Epithelial cell of proximal tubule (primary cell): ENCODE measurements around a stretch of chr1.

GRCh38 chr1:234771605-234772251 lies 161.8 kb upstream of the IRF2BP2 start:
- RAMPAGE, long total RNA: no peak
- RRBS: no CpG with 5 or more reads among the region's 9 CpGs

GRCh38 chr1:234775467-234776157 lies 165.6 kb upstream of the IRF2BP2 start:
- RAMPAGE, long total RNA: no peak
- RRBS: no CpG with 5 or more reads among the region's 12 CpGs

- RAMPAGE, long total RNA: no peak
- RRBS: no CpG with 5 or more reads among the region's 5 CpGs
Measured at GRCh38 chr1:234849061-234849628, 239.2 kb upstream of the IRF2BP2 start.

- RAMPAGE, long total RNA: no peak
- RRBS: no CpG with 5 or more reads among the region's 8 CpGs
Measured at GRCh38 chr1:234851377-234852238, 241.6 kb upstream of the IRF2BP2 start.

DNA sequence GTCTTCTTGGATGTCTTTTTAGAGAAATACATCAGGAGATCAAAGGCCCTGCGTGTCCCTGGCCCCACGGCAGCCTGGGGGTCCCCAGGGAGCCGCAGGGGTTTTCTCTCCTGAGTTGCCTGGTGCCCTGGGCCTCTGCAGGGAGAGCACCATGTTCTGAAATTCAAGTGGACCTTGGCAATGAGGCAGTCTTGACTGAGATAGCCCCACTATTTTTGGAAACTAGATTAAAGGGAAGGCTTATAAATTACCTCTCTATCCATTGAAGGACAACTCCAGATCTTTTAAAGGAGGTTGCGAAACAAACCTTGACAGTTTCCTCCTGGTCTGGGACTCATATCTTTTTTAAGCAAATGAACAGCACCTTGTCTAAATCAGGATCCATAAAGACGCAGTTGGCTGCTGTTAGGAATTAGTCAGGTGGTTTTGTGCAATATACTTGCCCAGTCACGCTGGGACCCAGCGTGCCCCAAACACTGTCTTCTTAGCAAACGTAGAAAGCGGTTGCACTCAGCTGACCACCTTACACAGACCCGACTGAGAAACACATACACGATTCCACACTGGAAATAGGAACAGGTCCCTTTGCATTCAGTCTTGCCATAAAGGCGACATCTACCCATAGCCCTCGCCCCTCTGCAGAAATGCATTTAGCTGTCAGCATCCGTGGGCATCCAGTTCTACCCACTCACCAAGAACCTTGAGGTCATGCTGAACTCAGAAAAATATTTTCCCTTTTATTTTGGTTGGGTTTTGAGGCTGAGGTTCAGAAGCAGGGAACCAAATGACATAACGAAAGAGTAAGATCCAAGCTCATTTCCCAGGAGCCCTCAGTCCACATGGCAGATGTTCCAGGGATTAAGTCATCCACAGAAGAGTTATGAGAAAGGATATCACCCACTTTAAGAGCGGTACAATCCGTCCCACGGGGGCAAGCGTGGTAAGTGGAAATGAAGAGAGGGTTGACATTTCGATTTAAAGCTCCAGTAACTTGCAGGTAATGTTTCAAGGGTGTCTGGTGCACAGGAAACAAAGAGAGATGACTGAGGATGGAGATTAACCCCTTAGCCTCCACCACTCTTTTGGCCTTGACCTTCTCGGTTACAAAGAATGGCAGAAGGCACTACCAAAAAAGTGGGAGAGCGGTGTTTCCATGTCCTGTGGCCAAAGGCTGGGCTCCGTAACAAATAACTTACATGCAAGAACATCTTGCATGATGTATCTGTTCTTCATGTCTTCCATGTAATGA lies 241.9 kb downstream of the TOMM20 start:
- RAMPAGE, long total RNA: no peak
- RRBS: no CpG with 5 or more reads among the region's 23 CpGs

DNA sequence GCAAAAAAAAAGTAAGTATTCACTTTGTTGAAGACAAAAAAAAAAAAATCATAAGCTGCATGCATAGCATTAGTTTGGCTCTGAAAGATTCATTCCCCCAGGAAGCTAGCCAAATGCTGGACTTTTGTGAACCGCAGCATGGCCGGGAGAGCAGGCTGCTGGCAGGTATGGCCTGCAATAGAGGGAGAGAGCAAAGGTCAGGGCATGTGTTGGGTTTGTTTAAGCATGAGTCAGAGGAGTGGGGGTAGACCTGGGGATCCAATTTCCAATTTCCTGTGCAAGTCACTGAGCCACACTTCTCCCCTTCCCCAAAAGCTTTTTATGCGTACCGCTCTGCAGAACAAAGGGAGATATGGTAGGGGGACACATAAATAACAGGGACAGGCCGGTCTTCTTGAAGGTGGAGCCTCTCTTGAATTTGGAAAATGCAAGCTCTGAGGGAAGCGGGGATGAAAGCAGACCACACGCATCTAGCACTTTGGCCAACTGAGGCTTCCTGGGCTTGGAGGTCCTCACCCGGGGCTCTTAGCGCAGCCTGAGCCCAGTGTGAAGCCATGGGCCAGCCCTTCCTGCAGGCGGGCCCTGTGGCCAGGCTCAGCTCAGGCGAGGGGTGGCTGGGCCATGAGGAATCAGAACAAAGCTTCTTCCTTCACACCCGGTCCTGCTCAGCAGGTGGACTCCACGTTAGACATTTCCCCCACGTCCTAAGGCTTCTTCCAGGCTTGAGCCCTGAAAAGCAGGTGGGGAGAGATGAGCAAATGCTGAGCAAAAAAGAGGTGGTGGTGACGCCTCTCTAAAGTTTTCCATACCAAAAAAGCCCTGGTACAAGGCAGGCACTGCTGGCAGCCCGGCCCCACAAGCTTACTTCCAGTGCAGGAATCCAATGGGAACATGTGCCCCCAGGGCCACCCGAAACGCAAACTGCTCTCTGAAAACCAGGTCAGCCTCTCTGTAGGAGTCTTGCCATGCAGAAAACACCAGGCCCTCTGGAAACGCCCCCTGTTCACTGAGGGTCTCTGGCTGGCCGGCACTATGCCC lies 171.0 kb downstream of the TOMM20 start:
- RAMPAGE, long total RNA: no peak
- RRBS: no CpG with 5 or more reads among the region's 20 CpGs

DNA sequence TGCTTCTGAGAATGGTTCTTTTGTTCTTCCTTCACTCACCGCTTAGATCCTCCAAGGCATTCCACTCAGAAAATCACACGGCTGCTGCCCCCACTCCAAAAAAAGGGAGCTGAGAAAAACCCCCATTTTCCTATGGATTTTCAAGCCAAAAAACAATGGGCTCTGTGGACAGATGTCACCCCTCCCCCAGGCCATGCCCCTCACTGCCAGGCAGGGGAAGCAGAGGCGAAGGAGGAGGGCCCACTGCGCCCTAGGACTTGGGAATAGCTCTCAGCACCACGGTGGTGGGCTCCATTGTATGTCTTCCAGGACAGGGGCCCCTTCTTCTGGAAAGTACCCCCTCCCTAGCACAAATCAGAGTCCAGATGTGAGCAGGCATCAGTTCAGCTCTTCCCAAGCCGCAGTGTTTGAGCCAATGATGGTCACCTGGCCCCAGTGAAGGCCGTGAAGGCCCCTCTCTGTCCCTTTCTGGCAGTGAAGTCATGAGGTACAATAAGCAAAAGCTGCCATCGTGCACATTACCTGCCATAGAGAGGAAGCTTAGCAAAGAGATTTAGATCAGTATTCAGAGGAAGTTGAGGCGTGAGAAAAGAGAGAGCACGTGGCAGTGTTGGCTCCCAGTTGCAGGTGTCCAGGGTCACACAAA lies 149.2 kb downstream of the TOMM20 start:
- RAMPAGE, long total RNA: no peak
- RRBS: no CpG with 5 or more reads among the region's 10 CpGs

- RAMPAGE, long total RNA: no peak
- RRBS: no CpG with 5 or more reads among the region's 3 CpGs
Measured at GRCh38 chr1:234980413-234980699, 148.3 kb downstream of the TOMM20 start.

DNA sequence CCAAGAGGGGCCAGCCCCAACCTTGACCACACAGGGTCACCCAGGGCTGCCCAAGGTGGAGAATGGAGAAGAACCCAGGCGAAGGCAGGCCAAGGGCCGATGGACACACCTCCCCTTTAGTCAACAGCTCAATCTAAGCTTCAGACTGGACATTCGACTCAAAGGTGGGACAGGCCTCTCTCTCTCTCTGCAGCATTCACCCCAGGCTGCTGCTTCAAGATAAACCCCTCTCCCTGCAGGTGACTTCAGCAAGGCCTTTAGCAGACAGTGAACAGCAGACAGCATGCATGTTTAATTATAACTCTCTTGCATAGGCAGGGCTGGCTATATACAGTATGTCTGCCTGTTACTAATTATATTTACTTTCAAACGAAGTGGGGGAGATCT lies 54.3 kb downstream of the TOMM20 start:
- RAMPAGE, long total RNA: no peak
- RRBS: no CpG with 5 or more reads among the region's 4 CpGs

DNA sequence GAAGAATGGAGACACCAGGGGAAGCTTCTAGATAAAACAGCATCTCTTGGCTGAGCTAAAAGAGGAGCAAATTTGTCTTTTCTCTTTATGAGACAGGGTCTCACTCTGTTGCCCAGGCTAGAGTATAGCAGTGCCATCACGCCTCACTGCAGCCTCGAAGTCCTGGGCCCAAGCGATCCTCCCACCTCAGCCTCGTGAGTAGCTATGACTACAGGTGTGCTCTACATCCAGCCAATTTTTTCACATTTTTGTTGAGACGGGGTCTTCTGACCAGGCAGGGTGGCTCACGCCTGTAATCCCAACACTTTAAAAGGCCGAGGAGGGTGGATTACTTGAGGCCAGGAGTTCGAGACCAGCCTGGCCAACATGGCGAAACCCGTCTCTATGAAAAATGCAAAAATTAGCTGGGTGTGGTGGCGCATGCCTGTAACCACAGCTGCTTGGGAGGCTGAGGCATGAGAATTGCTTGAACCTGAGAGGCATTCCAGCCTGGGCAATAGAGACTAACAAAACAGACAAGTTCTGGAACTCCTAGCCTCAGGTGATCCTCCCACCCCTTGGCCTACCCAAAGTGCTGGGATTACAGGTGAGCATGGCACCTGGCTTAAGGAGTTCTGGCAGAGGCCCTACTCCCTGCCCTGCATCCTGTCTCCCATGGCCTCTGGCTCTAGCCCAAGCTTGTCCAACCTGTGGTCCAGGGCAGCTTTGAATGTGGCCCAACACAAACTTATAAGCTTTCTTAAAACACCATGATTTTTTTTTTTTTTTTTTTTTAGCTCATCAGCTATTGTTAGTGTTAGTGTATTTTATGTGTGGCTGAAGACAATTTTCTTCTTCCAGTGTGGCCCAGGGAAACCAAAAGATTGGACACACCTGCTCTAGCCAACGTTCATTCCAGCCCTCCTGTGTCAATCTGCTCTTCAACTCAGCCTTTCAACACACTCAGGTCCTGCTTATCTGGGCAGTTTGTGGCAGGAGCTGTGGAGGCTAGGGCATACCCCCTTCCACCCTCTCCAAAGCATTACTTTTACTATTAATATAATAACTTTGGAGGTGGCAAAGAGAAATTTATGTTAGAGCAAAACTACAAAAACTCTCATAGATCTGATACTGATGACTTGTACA lies 20.5 kb downstream of the TOMM20 start:
- RAMPAGE, long total RNA: no peak
- RRBS: no CpG with 5 or more reads among the region's 12 CpGs

GRCh38 chr1:235108912-235109878 lies 19.4 kb downstream of the TOMM20 start:
- RAMPAGE, long total RNA: no peak
- RRBS: no CpG with 5 or more reads among the region's 17 CpGs

DNA sequence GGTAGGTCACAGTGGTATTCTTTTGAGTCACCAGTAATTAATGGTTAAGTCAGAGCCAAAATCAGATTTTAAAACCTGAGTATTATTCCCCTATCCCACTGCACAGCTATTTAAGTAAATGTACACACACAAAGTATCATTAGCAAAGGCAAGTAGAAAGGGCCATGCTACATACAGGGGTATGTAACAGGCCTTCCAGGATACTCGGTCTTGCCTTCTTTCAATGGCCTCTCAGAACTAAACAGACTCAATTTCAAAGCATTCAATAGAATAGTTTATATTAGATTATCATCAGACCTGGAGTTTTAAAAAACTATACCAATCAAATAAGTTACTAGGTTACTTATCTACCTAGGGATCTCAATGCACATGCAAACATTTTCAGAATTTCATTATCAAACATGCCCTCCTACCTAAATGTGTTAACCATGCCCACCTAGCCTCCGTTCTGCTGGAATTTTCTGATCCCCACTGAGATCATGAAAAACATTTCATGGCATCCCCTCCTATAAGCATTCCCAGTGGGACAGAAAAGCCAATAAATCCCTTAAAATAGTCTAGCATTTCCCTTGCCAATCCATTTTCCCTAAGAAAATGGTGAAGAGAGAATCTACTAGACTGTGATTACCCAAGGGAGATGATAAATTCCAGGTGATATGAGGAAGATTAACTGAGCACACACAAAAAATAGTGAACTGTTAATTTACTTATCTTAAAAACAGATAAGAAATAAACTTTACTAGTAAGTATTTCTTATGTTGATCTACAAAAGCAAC lies 49.9 kb downstream of the ARID4B start:
- RAMPAGE, long total RNA: no peak
- RRBS: no CpG with 5 or more reads among the region's 2 CpGs

DNA sequence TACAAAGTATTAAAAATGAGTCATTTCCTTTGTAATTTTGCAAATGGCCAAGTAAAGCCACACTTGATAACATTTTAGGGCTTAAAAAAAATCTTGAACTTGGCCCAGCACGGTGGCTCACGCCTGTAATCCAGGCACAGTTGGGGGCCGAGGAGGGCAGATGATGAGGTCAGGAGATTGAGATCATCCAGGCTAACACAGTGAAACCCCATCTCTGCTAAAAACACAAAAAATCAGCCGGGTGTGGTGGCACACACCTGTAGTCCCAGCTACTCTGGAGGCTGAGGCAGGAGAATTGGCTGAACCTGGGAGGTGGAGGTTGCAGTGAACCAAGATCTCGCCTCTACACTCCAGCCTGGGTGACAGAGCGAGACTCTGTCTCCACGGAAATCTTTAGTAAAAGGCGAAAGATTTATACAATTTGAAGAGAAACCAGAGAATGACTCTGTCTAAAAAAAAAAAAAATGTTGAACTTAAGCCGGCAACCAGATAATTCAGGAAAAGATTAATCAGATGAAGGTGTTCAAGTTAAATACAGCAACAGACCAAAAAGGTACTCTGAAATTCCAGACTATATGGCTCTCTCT lies 3.6 kb downstream of the LYST start:
- RAMPAGE, long total RNA: no peak
- RRBS: no CpG with 5 or more reads among the region's 9 CpGs

DNA sequence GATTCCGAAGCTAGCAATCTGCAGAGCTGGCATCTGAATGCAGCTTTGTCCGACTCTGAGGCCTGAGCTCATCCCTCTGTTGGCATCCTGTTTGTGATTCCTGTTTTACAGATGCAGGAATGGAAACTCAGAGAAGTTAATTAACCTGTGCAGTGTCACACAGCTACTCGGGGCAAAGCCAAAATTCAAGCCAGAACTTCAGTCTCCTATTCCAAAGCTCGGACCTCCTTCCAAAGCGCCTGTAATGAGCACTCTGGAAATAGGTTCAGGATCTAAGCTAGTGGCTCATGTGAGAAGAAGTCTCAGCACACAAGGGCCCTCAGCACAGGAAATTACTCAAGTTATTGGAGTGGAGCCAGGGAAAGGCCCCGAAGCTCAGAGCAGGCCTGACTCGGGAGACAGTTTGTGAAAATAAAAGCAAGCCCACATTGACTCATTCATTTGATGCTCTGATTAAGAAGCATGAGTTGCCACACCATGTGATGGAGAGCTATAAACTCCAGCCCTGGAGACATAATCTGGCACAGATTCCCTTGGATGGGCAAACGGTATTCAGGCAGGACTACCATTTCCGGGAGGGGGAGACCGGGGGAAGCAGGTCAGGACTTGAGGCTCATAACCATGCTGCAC lies 50.6 kb upstream of the LYST start:
- RAMPAGE, long total RNA: no peak
- RRBS: no CpG with 5 or more reads among the region's 10 CpGs

DNA sequence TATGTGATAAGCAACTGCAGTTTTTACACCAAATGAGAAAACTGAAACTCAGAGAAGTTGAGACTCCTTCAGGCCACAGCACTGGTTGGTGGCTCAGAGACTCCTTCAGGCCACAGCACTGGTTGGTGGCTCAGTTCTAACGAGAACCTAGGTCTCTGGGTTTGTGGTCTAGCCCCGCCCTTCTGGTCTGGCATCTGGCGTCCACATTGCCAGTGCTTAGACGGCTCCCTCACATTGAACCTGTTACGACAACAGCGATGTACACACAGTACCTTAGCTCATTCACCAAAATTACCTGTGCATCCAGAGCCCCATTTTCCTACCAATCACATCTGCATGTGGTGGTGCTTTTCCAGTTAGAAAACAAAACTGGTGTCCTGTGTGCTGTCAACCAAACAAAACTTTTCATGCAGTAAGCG lies 66.1 kb downstream of the NID1 start:
- RAMPAGE, long total RNA: no peak
- RRBS: no CpG with 5 or more reads among the region's 7 CpGs

DNA sequence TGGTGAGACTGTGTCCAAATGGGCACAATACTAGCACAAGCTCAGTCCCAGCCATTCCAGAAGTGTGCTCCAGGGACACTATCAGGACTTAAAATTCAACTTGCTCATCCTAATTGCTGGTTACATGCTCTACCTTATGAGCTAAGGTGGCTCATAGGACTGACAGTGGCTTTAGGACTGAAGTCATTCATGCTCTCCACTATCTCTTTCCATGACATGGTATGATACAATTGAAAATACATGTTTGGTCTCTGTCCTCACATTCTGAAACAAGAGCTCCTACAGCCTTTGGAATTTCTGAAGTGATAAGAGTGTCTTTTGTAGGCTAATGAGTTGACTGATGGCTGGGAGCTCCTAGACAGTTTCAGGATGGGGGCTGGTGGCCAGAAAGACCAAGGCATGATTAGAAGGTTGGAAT lies 22.4 kb downstream of the NID1 start:
- RAMPAGE, long total RNA: no peak

- RAMPAGE, long total RNA: no peak
- RRBS: no CpG with 5 or more reads among the region's 7 CpGs
Measured at GRCh38 chr1:236129165-236129900, 13.0 kb upstream of the GPR137B start.

DNA sequence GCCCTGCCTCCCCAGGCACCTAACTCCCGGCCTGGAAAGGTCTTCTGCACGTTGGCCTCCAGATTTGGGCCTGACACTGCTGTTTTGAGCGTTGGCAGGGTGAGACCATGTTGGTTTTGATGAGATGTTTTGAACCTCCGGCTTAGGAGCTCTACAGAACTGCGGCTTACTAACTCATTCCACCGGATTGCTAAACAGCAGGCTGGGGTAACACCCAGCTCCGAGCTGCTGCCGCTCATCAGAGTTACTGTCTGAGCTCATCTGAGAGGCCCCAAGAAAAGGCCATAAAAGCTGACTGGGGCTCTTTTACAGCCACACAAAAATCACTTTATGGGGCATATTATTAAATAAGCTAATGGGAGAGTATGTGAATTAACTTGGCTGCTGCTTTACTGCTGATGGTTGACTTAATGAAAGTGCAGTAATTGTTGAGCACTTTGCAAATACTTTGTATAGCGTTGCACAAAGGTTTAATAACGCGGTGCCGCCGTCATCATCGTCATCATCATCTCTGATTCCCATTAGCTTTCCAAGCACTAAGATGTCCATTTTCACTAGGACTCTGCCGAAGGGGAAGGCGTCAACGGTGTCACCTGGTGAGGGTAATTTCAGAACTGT lies 1.2 kb downstream of the GPR137B start:
- RAMPAGE, long total RNA: no peak
- RRBS: 0% methylated on average over 3 of the region's 17 CpGs

DNA sequence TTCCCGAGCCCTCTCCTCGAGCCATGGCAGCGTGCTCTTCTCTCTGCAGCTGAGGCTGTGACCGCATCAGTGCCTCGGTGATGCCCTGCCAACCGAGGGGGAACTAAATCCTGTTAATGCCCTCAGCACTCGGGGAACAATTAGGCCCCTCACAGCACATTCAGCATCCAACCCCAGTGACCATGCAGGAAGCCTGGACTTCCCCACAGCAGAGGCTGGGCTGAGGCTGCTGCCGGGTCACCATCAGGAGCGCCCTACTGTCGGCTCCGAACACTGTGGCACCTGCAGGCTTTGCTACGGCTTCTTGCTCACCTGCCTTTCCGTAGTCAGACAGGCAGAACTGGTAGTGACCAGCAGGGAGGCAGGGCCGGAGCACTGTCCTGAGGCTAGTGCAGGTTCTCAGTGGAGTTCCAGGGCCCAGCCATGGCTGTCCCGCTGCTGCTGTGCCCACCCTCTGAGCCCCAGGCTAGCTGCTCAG lies 8.1 kb downstream of the GPR137B start:
- RAMPAGE, long total RNA: no peak
- RRBS: no CpG with 5 or more reads among the region's 15 CpGs

GRCh38 chr1:236151742-236152140 lies 9.4 kb downstream of the GPR137B start:
- RAMPAGE, long total RNA: no peak
- RRBS: no CpG with 5 or more reads among the region's 9 CpGs